ENCODE data around the gene CD80.

DNA sequence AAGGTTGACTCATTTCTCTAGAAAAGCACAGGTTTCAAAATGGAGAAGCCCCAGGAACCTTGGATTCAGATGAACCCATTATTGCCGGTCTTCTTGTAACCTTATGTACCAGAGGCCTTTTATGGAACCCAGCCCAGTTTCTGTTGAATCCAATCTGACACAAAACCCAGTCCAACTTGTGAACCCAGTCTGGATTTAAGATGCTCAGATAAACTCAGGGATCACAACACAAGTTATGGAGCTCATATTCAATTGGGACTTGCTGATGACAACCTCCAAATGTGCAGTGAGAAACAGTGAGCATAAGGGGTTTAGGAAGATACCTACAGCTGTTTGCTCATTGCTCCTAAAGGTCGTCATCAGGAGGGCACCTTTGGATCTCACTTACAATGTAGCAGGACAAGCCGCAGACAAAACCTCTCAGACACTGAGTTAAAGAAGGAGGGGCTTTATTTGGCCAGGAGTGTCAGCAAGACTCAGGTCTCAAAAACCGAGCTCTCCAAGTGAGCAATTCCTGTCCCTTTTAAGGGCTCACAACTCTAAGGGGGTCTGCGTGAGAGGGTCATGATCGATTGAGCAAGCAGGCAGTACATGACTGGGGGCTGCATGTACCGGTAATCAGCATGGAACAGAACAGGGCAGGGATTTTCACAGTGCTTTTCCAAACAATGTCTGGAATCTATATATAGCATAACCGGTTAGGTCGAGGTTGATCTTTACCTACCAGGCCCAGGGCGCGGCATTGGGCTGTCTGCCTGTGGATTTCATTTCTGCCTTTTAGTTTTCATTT is 16.7 kb upstream of the B4GALT4 start:
- PRO-cap, result no peak
- RAMPAGE, long total RNA, 4 experiments, result no peak in any of the 4 experiments

DNA sequence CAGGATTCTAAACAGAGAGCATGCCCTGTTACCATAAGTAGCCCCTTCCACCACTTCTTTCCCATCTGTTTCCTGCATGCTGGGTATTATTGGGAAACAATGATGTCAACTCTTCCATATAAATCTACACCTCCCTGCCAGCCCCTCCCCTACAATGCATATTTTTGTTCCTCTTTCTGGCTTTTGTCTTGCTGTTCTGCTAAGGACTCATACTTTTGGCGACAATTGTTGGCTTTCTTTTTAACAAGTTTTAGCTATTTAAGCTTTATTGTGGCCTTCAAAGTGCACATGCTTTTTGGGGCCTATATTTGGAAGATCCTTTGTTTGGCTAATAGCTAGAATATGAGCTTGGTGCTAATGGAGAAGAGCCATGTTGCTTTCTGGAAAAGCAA is 11.2 kb downstream of the ARHGAP31 start:
- PRO-cap, result no peak
- RAMPAGE, long total RNA, 4 experiments, result no peak in any of the 4 experiments

- PRO-cap, result bidirectional peak, plus-strand start at chr3:119323062, minus-strand start at chr3:119323130
- RAMPAGE, long total RNA, 4 experiments, result no peak in any of the 4 experiments
Observed at GRCh38 chr3:119322901-119323750, 28.9 kb downstream of the ARHGAP31 start.

DNA sequence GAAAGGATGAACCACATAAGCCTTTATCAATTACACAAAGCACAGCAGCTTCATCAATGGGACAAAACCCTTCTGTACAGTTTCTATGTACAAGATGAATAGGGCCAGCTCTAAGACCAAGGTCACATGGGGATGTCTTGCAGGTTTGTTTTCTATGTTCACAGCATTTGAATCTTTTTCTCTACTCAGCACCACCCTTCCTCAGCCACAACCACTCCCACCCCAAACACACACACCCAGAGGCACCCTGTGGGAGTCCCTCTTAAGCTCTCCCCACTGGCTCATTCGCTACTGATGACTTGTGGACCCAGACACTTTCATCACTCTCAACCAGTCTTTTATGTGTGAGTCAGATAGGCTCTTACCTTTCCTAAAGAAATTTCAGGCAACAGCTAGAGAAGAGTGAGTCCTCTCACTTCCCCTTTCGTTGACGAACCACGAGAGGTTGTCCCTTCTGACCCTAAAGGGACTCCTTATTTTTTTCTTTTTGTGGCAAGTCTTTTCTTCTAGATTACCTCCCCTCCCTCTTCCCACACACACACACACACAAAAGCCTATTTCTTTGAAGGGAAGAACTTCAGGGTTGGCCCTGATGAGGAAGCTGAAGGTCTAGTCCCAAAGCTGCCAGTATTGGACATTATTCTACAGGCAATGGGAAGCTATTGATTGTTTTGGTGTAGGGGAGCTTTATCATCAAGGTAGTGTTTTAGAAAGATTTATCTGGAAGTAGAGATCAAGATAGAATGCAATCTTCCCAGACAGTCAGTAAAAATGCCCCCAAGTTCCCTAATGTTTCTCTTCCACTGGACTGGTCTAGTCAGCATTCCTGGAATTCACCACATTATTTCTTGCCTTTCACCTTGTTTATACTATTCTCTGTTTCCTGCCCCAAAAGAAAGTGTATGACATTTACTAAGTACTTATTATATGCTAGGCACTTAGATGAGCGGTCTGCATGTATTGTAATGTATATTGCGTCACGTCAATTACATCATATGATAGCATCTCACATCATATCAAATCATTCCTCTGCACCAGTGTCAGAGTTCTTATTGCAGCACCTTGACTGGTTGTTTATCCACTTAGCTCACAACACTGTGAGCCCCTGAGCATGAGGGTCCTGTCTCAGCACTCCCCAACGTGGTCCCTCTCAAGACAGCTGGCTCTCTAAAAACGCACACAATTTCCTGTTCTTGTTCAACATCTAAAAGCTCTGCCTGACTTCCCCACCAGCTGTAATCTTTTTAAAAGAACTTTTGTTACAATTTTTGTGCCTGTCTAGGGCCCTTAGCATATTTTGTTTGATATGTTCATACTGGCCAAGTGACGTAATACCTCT is 58.4 kb downstream of the ARHGAP31 start:
- PRO-cap, result no peak
- RAMPAGE, long total RNA, 4 experiments, result no peak in any of the 4 experiments

DNA sequence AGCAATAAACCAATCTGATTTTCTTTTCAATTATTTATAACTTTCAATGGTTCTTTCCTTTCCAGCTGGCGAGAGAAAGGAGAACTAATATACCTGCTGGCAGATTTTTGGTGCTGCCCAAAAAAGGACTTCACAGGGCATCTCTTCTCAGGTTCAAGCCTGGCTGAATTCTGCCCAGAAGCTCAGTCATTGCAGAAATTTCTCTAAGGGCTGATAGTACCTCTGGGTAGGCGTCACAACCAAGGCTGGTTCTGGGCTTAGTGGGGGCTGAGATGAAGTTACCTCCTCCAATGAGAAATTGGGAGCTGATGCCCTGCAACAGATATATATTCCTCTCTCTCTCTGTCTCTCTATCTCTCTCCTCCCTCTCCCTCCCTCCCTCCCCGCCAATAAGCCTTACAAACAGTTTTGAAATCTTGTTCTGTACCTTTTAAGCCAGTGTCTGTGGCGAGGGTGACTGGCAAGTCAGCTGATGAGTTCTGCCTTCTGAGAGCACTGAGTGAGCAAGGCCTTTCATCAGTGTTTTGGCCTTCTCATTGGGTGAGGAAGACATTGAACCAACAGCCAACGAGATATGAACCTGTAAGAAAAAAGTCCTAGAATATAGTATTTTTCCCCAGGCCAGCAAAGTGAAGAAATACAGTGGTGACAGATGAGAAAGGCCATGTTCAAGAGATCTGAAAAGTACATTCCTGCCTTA is 45.6 kb downstream of the TMEM39A start:
- PRO-cap, result no peak
- RAMPAGE, long total RNA, 4 experiments, result no peak in any of the 4 experiments

DNA sequence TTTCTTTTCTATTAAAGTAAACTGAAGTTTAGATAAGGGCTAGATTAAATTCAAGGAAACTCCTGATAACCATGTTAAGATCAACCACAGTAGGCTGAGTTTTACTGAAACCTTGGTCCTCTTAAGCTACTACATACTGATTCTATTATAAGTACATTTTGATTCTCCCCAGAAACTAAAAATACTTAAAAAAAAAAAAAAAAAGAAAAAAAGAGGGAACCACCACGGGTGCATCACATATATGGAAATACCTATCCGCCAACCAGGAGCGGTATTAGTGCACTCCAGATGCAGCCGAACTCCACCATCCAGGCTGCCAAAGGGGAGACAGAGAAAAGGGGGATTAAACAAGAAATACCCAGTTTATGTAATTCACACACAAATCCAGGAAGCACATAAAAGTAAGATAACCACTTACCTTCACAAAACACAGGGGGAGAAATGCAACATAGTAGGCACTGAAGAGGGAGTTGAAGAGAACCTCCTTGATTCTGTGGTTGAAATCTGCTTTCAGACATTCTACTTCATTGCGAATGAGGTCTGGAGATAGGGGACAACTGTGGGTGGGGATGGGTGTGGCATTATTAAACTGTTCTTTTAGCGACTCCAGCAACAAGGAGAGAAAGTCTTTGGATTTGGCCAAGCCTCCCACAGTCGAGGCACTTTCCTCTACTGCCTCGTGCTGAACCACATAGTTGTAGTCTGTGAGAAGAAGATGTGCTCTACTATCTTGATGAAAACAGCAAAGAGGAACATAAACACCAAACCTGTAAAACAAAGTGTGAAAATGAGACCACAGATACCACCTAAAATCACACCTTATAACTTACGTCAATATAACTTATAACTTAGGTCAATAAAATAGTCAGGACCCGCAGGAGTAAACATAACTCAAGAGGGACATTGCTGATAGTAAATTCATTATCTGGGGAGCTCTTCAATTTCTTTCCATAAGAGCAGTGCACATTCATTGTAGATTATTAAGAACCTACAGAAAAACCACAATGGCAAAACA is 25.8 kb downstream of the TMEM39A start:
- PRO-cap, result no peak
- RAMPAGE, long total RNA, 4 experiments, result no peak in any of the 4 experiments

DNA sequence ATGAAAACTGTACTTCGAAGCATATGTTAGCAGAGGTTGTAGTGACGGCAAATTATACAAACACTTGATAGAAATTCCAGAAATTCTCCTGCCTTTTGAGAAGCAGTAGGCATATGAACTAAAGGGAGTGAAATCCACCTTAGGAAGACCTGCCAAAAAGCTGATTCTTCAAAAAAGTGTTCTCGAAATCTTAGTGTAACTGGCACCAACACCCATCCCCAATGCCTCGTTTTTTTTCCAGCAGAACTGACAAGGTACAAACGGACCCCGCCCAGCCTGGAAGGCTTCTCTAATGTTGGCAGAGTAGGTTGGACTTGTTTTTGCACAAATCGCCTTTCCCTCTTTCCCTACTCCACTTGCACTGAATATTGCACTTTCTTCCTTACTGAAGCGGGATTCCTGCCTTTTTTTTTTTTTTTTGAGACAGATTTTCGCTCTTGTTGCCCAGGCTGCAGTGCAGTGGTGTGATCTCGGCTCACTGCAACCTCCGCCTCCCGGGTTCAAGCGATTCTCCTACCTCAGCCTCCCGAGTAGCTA is 581 bp upstream of the TIMMDC1 start:
- PRO-cap, result no peak
- RAMPAGE, long total RNA, 4 experiments, result no peak in any of the 4 experiments

DNA sequence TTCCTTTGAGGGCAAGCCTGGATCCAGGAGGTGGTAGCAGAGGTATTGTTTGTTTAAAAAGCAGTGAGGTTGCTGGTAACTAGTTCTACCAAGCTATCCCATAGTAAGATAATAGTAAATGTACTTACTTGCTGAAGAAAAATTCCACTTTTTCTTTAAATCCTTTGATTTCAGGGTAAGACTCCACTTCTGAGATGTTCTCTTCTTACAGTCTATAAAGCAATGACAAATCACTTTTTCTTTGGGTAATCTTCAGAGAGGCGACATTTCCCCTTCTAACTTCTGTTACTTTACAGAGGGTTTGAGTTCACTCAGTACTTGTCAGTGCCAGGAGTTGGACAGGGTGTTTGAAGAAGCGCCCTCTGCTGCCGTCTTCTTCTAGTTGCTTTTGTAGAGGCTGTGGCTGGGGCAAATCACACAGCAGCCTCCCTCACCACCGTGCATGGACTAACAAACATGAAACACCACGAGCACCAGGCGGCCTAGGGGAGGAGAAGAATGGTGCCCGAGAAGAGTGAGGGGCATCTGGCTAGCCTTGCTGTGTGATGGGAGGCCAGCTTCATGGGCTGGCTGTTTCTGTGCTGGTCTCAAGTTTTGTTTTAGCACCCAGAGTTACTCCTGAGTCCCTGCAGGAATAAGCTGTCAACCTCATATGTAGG is at the start of gene CD80:
Gene CD80, minus strand, starts transcription at position 303 of the 659 bp plus-strand sequence.
- PRO-cap, result no peak
- RAMPAGE, long total RNA, 4 experiments, result no peak in any of the 4 experiments

GRCh38 chr3:119628799-119629491 is 31.3 kb downstream of the PLA1A start:
- PRO-cap, result no peak
- RAMPAGE, long total RNA, 4 experiments, result no peak in any of the 4 experiments

GRCh38 chr3:119636160-119636705 is 24.2 kb downstream of the POPDC2 start:
- PRO-cap, result no peak
- RAMPAGE, long total RNA, 4 experiments, result no peak in any of the 4 experiments

- PRO-cap, result bidirectional peak, plus-strand start at chr3:119647473, minus-strand start at chr3:119647202
- RAMPAGE, long total RNA, 4 experiments, result no peak in any of the 4 experiments
Observed at GRCh38 chr3:119646919-119647591, 13.3 kb downstream of the POPDC2 start.

DNA sequence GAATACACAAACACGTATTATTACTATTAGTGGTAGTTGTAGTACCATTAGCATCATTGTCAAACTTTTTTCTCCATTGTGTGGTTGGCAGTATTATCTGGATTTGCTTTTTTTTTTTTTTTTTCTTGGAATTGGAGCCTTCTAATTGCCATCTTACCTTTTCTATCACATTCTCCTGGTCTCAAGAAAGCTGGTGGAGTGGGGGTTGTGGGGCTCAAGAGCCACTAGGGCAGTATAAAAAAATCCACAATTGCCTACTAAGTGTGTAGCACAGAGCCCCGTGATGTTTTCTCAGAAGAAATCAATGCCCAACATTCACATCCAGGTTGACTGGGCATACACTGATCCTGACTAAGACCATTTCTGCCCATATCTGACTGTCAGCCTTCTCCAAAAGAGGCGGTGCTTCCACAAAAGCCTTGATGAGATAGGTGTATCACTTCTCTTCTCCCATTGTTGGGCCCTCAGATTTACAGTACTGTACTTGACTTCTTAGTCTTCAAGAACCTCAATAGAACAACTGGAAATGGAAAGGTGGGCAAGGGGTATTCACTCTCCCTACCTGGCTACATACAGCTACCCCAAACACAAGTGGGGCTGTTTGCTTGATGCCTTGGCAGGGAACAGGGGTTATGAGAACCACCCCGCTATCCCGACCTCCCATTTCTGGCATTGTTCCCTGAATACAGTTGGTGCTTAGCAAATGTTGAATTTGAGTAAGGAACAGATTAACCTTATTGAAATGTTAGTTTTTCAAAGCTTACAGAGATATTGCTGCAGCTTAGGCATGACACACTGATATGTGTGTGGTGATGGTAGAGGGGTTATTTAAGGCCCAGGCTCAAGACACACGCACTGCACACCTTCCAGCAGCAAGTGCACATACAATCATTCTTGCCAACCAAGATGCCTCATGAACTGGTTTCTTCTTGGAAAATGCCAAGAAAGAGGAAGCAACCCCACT is 1.3 kb downstream of the POPDC2 start:
- PRO-cap, result no peak
- RAMPAGE, long total RNA, 4 experiments, result no peak in any of the 4 experiments

DNA sequence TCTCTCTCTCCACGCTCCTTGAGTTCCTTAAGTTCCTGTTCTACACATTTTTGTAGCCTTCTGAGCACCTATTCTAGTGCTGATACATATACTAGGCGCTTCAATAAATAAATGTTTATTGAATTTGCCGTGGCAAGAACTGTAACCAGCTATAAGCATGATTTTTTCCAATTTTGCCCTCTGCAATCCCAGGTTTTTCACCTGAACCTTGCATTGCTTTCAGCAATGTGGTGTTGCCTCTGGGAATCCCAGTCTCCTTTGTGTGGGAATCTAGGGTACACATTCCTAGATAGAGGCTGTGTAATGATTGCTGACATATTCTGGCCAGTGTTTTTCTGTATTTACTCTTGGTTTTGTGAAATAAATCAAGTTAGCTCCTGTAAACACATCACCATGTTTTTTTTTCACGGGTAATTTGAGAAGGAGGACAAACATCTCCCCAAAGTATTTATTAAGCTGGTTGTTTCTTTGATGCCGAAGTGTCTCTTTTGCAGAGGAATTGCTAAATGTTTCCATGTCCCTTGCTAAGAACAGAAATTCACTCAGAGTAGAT is 1.0 kb downstream of the CFAP91 start:
- PRO-cap, result no peak
- RAMPAGE, long total RNA, 4 experiments, result no peak in any of the 4 experiments

DNA sequence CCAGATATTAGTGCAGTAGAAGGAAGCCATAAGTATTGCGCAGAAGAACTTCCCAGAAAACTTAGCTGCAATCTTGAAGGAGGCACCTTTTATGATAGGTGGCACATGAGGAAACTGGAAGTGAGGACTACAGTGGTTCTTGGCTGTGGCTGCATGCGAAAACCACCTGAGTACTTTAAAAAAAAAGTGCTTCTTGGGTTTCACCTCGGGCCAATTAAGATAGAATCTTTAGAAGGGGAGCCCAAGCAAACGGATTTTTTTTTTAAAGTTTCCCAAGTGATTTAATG is 12.5 kb upstream of the NR1I2 start:
- PRO-cap, result unidirectional peak, plus-strand start at position 106 of the sequence
- RAMPAGE, long total RNA, 4 experiments, result no peak in any of the 4 experiments

- PRO-cap, result no peak
- RAMPAGE, long total RNA, 4 experiments, result no peak in any of the 4 experiments
Observed at GRCh38 chr3:120394122-120395506, 45.5 kb upstream of the LRRC58 start.

DNA sequence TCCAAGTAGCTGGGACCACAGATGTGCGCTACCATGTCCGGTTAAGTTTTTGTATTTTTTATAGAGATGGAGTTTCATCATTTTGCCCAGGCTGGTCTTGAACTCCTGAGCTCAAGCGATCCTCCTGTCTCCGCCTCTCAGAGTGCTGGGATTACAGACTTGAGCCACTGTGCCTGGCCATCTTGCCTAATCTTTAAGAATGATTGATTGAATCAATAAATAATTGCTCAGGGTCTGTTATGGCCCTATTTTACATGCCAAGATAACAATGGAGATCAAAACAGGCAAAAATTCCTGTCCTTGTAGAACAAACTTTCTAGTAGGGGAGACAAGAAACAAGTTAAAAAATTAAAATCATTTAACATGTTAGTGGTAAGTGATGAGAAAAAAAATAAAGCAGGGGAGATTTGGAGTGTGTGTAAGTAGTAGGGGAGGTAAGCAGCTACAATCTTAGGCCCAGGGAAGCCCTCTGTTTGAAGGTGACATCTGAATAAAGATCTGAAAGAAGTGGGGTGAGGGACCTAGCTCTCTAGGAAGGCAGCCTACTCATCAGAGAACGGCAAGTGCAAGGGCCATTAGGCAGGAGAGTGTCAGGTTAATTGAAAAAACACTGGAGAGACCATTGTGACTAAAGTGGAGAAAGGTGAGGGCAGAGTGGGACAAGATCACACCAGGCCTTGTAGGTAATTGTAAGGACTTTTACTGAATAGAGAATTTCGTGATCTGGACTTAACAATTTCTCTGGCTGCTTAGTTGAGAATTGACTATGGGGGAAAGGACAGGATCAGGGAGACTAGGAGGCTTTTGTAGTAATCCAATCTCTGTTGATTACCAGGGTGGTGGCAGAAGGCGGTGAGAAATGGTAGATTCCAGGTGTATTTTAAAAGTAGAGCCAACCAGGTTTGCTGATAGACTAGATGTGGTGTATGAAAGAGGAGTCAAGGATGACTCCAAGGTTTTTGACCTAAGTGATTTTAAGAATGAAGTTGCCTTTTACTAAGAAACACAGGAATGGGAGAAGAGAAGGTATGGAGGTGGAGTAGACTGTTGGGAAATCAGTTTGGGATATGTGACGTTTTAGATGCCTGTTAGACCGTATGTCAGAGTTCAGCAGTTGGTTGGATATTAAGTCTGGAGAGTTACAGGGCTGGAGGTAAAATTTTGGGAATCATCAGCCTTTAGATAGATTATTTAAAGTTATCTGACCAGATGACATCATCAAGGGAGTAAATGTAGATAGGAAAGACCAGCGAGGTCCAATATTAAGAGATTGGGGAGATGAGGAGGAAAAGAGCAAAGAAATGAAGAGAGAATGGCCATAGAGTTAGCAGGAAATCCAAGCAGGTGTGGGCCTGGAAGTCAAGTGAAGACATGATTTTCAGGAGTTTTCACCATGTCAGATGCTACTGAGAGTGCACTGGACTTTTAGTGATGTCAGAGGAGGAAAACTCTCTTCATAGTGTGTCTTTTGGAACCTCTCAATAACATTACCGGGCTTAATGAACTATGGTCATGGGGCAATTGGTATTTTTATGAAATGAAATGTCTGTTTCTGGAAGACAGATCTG is 2.6 kb downstream of the NDUFB4 start:
- PRO-cap, result no peak
- RAMPAGE, long total RNA, 4 experiments, result start-site peak on the plus strand in 1 of 4 experiments, centred at position 635 of the sequence, 25 reads per replicate

- PRO-cap, result no peak
- RAMPAGE, long total RNA, 4 experiments, result no peak in any of the 4 experiments
Observed at GRCh38 chr3:120688079-120688548, 6.1 kb upstream of the HGD start.

DNA sequence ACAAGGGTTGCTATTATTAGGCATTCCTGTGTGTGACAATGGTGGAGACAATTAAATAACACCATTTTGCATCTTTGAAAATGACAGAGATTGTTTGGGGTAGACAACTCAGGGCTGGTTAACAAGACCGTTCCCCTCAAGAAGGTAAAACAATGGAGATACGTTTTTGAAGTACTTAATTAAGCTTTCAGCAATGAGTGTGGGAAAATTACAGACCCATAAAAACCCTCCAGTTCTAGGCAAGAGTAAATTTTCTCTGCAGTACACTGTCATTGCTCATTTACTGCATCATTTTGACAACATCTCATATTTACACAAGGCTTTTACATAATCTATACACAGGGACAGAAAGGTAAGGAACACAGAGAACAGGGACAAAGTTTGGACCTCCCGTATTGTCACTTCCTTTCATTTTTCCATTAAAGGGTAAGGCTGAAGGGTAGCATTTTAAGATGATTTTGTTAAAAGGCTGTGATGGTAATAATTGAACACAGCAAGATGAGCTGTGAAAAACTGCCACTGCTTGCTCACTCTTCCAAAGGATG is 7.3 kb upstream of the HGD start:
- PRO-cap, result no peak
- RAMPAGE, long total RNA, 4 experiments, result no peak in any of the 4 experiments

- PRO-cap, result no peak
- RAMPAGE, long total RNA, 4 experiments, result start-site peak on the plus strand in 1 of 4 experiments, at chr3:120742691-120743626 at its widest, 40 reads per replicate
Observed at GRCh38 chr3:120742899-120743312, 362 bp downstream of the GTF2E1 start.

DNA sequence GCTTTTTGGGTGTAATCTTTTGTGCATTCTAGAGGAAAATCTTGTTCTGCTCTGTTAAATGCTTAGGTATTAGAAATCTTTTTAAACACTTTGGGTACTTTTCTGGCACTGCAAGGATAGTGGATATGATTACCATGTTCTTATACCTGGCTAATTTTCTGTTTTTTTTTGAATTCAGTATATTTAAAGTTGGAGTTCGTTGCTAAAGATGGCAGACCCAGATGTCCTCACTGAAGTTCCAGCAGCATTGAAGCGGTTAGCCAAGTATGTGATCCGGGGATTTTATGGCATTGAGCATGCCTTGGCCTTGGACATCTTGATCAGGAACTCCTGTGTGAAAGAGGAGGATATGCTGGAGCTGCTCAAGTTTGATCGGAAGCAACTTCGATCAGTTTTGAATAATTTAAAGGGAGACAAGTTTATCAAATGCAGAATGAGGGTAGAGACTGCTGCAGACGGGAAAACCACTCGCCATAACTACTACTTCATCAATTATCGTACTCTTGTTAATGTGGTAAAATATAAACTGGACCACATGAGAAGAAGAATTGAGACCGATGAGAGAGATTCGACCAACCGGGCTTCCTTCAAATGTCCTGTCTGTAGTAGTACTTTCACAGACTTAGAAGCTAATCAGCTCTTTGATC is 7.9 kb downstream of the GTF2E1 start:
- PRO-cap, result no peak
- RAMPAGE, long total RNA, 4 experiments, result no peak in any of the 4 experiments